ENCODE results near the genes MAPK7, LGALS9B and DHRS7B.

GRCh38 chr17:19111049-19111557 is 16.3 kb upstream of the GRAPL start:
- RRBS, result no CpG with 5 or more reads among the region's 44 CpGs

- RRBS, result no CpG with 5 or more reads among the region's 2 CpGs
Measured at GRCh38 chr17:19248079-19248478, 10.9 kb downstream of the EPN2 start.

DNA sequence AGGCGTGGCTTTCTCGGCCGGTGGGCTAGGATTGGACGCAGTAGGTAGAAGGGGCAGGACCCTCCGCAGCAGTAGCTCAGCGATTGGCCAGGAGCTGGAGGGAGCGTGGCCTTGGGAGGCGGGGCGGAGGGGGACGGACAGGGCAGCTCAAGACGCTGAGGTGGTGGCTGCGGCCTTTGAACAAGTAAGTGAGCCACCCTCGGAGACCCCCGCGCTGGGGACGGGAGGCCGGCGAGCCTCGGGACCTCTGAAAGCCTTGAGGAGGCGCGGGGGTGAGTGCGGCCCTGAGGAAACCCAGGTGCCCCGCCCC is at the start of gene MAPK7:
MAPK7 (plus strand) TSS at position 140 of the 310 bp plus-strand sequence.
- RRBS, result 1% methylated on average over 3 of the region's 23 CpGs

DNA sequence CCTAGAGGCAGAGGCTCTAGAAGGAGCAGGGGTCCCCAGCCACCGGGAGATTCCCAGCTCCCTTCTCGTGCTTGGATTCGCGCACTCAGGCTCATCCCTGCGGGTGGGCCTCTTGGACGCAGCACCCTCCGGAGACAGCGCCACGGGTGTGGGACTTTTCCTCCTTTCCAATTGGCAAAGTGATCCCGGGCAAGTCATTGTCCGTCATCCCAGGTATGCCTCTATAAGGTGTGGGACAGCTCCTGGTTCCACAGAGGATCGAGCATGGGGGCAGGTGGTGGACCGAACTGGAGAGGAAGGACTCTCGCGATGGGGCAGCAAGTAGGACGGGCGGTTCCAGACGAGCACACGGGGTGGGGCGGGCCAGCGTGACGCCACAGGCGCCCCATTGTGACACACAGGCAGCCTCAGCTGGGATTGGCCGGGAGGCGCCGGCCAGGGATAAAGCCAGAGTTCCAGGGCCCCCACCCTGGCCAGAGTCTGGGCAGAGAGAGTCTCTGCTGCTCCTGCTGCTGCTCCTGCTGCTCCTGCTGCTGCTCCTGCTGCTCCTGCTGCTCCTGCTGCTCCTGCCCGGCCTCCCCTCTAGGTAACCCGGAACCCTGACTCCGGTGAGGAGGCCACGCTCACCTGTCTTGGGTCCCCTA is 38.6 kb upstream of the SLC47A1 start:
- RRBS, result 94% methylated on average over 6 of the region's 30 CpGs

DNA sequence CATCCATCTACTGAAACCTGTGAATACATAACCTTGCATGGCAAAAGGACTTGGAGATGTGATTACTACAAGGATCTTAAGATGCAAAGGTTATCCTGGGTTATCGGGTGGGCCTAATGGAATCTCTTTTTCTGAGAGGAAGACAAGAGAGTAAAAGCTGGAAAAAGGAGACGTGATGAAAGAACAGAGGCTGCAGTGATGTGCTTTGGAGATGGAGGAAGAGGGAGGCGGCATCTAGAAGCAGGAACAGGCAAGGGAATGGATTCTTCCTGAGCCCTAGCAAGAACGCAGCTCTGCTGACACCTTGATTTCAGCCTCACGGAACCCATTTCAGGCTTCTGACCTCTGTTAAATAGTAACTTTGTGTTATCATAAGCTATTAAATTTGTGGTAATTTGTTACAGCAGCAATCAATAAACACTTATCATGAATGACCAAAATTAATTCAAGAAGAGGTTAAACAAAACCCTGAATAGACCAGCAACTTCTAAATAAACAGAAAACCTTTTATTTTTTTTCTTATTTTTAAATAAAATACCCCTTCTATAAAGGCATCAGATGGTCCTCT is 4.2 kb upstream of the SLC47A1 start:
- RRBS, result no CpG with 5 or more reads among the region's 5 CpGs

DNA sequence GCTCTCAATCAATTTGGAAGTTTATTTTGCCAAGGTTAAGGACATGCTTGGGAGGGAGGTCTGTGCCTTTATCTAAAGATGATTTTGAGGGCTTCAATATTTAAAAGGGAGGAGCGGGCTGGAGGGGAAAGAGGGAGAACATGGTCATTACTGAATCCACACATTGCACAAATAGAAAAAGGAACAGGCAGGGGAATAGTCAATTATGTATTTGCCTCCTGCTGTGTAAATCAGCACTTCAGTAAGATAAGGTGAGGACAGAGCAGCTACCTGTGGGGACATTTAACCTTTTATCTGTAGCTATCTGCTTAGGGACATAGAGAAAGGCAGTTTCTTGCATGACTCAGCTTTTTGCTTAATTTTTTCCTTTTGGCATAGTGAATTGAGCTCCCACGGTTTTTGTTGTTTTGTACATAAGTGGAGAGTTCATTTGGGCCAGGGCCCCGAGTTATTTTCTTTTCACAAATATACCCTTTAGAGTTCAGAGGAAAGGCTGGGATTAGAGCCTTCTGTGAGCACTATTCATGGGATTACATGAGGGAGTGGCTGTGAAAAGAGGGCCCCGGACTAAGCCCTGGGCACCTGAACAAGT is 1.2 kb upstream of the ALDH3A2 start:
- RRBS, result 28% methylated on average over 1 of the region's 4 CpGs

- RRBS, result 1% methylated on average over 19 of the region's 55 CpGs
Measured at GRCh38 chr17:19647852-19648690, 480 bp upstream of the ALDH3A2 start.

DNA sequence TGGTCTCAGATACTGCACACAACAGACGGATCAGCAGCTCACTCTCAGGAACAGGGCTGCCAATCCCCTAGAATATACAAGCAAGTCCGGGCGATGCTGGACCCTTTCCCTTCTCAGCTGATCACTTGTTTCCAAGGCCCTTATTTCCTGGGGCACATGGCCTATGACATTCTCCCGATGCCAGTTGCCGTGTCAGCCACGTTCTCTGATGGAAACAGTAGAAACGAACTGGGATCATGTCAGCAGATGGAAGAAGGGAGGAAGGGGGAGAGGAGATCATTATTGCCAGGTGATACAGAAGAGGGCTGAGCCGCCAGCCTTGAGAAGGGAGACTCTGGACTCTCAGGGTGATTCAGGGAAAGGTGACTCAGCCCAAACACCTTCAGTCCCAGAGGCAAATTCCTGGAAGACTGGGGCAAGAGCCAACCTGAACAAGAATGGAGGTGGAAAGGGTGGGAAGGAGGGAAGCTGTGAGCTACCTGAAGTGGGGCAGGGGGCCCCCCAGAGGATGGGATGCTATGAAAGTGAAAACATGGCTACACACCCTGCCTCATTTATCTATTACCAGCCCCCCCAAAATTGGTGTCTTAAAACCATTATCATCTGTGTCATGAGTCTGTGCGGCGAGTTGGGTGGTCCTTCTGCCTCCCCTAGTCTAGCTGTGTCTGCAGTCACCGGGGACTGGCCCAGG is 2.9 kb upstream of the SLC47A2 start:
- RRBS, result no CpG with 5 or more reads among the region's 11 CpGs

GRCh38 chr17:19724454-19725333 is 8.3 kb upstream of the SLC47A2 start:
- RRBS, result 11% methylated on average over 28 of the region's 55 CpGs

- RRBS, result no CpG with 5 or more reads among the region's 1 CpG
Measured at GRCh38 chr17:19939214-19940008, 38.2 kb downstream of the AKAP10 start.

- RRBS, result no CpG with 5 or more reads among the region's 18 CpGs
Measured at GRCh38 chr17:19992688-19993288, 15.2 kb upstream of the AKAP10 start.

DNA sequence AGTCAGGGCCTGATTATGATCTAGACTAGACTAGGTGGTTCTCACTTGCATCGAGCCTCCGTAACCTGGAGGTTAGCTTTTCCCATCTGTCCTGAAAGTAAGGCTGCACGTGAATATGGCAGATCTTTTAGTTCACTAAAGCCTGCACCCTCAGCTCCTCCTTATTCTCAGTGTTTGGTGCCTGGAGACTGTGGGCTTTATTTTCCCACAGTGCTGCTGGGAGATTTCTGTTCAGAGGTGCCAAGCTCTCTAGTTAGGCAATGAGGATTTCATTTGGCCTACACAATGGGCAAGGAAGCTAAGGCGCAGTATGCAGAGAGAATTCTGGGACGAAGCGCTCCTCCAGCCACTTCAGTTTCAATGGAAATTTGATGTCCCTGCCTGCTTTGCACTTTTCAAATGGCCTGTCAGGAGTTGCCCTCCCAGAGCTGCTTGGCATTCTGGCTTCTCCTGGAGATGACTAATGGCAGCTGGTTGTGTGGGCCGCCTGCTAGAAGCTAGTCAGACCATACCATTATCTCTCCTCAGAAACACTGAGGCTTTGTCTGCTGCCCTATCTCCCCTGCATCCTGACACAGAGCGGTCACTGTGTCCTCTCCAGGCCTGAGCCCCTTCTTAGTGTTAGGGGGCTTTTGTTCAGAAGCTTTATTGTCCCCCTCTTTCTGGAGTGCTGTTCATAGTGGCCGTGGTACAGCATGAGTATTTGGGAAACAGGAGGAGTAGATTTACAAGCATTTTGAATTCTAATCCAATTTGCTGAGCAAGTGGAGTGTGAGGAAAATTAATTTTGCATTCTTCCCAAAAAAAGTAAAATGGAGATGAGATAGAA is 180.1 kb downstream of the SPECC1 start:
- RRBS, result no CpG with 5 or more reads among the region's 9 CpGs

DNA sequence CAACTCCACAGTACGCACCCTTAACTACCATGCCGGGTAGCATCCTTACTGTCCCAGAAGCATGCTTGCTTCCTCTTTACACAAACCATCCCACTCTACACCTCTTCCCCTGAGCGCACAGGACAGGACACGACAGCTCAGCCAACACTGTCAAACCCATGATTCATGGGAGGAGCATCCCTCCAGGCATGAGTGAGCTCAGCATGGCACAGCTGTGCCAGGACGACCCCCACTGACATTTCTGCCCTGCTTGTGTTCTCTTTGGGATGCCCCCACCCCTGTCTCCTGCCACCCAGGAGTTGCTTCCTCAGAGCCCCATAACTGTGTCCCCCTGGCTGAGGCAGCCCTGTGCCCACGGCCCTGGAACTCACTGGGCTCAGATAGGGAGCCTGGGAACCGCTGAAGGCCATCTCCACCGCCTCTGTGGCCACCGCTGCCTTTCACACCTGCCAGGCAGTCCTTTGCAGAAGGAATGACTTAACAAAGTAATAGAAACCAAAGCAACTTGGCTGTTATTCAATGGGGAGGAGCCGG is at the start of gene LGALS9B:
LGALS9B (minus strand) TSS at position 479 of the 534 bp plus-strand sequence.
- RRBS, result no CpG with 5 or more reads among the region's 10 CpGs

- RRBS, result no CpG with 5 or more reads among the region's 4 CpGs
Measured at GRCh38 chr17:20924365-20924677, 118.5 kb downstream of the USP22 start.

GRCh38 chr17:20935561-20936200 is 107.1 kb downstream of the USP22 start:
- RRBS, result no CpG with 5 or more reads among the region's 3 CpGs

- RRBS, result no CpG with 5 or more reads among the region's 13 CpGs
Measured at GRCh38 chr17:21043865-21044478, 1.2 kb upstream of the USP22 start.

- RRBS, result under 1% methylated on average over 32 of the region's 76 CpGs
Measured at GRCh38 chr17:21126481-21127965, at the start of gene DHRS7B. Gene DHRS7B (plus strand): TSS chr17:21126964.

DNA sequence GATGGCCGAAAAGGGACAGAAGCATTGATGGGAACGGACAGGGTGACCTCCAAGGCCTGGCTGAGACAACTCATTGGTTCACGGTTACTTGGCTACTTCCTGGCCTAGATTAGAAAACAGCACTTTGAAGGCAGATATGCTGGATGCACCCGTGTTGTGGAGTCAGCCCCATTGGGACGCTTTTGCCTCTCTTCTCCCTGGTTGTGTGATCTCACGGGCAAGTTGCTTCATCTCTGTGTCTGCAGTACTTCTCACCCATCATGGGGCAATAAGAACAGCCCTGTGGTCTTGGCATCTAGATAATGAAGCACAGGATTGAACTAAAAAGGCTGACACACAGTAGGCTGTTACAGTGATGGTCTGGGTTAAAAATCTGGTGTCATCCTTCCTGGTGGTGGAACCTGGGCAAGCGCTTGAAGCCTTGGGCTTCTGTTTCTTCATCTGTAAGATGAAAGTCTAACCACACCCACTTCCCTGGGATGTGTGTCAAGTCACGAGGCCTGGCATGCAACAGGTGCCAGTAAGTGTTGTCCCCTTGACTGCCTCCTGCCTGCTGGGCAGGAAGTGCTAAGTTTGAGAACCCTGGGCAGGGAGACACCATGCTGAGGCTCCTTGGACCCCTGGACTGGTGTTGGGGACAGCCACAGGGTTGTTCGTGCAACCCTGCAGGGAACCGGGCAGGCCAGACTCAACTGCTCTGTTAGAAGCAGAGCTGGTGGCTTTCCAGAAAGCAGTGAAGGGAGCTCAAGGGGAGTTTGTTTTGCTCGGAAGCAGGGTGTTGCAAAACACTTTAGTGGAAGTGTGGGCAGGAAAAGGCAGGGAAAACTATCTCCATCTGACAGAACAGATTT is 6.0 kb upstream of the MAP2K3 start:
- RRBS, result no CpG with 5 or more reads among the region's 11 CpGs

- RRBS, result no CpG with 5 or more reads among the region's 19 CpGs
Measured at GRCh38 chr17:21298692-21299284, 14.3 kb downstream of the MAP2K3 start.